Jejunum (tissue), 1 donor: ENCODE measurements around a stretch of chr2.

DNA sequence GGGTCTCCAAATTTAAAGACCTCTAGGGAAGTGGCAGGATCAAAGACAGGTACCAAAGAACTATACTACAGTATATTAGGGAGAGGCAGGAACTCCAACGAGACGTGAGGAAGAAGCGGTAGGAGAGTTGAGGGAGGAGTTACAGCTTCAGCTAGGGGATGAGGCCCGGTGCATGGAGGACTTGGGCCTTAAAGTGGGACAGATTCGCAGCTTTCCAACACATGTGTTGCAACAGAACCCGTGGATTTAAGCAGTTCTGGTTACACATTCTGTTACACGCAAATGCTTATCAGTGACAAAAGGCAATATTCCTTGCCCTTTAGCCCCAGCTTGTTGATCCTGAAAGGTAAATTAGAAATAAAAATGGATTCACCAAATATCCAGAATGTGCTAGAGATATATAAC is 7.4 kb upstream of the PRKCE start:
- PRO-cap = no peak

DNA sequence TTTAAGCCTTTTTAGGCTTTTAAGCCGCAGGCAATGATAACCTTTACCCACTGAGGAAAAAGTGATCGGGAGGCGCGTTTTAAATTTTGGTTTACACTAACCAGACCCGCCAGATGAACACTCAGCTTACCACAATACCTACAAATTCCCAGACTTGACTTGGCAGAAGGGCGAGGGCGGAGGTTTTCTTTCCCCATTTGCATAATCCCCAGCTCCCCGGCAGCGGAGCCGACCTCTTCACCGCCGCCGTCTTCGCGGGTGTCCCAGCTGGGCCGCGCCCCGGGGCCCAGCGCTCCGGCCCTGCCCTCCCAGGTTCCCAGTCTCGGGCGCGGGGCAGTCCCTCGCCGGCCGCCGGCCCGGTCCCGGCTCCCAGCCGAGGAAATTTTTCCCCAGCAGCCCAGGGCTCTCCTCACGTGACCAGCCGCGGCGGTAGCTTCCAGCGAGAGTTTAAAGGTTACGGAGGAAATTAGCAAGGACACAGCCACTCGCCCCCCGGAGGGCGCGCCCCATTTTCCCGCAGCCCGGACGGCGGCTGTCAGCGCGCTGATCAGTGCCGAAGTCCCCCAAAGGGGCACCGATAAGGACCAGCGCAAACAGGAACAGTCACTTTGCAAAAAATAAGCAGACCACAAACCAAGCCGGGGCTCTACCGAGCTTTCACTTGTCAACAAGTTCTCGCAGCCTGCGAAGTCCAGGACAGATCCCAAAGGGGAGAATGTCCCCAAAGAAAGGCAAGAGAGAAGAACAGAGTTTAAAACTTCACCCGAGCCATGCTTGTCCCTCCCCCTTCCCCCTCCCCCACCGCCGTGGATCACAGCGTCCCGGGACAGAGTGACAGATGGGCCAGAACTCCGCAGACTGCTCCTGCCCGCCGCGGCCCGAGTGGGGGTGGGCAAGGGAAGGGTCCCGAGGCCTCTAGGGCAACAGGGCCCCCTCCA is 1.4 kb upstream of the PRKCE start:
- PRO-cap = bidirectional peak, plus-strand start at position 319 of the sequence, minus-strand start at position 260 of the sequence; bidirectional peak, plus-strand start at position 829 of the sequence, minus-strand start at position 837 of the sequence

- PRO-cap = no peak
Observed at GRCh38 chr2:45684510-45685406, 33.3 kb downstream of the PRKCE start.

DNA sequence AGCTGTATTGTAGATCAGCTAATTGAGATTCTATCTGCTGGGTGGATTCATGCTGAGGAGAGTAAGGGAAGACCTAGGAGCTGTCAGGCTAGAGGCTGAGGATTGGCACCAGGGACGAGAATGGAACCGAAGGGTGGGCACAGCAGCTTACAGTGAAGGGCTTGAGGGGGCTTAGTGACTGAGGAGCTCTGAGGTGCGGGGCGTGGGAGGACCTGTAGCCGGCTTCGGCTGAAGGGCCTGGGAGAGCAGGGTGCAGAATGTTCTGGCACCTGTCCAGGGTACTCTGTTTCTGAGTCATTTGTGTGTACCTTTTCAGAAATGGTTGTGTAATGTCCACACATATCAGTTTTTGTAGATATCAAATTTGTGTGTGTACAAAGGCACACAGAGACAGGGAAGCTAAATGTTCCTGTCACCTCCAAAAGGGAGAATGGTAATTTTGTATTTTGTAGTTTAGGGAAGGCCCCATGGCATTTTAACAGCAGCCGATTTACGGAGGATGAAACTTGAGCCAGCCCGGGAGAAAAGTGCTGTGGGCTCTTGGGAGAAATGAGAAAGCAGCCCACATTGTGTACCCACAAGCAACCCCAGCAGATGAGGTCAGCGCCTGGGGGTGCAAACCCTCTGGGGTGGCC is 170.5 kb downstream of the PRKCE start:
- PRO-cap = no peak

DNA sequence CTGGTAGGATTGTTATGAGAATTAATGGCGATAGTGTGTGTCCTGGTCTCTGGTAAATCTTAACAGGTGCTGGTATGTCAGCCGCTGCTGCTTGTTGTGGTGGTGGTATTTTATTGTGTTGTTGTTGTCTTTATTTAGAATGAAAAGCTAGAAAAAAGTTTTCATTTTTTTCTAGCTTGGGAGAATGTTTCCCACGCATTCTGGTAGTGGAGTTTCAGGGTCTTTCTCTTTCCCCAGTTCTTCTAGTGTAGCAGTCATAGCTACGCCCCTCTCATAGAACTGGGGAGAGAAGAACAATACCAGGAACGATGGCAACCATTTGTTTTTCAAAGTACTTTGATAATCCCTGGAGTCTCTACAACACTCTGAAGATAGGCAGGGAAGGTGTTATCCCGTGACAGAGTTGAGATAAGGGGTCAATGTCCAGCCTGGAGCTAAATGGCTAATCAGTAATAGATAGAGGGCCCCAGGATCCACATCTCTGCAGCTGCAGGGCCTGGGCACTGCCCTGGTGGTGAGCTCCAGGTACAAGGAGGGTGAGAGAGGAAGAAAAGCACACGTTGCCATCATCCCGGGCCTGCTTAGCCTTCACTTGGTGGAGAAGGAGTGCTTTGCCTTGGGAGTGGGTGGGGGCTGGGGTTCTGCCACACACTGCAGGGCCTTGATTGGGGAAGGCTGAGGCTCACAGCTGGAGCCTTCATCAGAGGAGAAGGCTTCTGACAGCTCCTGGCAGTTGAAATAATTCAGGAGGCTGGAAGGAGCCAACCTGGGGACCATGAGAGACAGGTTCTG is 260.6 kb downstream of the PRKCE start:
- PRO-cap = no peak

- PRO-cap = no peak
Observed at GRCh38 chr2:45916714-45917272, 265.3 kb downstream of the PRKCE start.

GRCh38 chr2:45926575-45927453 is 275.3 kb downstream of the PRKCE start:
- PRO-cap = no peak

- PRO-cap = no peak
Observed at GRCh38 chr2:45936020-45936790, 284.7 kb downstream of the PRKCE start.

- PRO-cap = no peak
Observed at GRCh38 chr2:46097583-46098288, 199.5 kb upstream of the EPAS1 start.

GRCh38 chr2:46239677-46240234 is 57.5 kb upstream of the EPAS1 start:
- PRO-cap = no peak

- PRO-cap = no peak
Observed at GRCh38 chr2:46348631-46348841, 51.3 kb downstream of the EPAS1 start.

DNA sequence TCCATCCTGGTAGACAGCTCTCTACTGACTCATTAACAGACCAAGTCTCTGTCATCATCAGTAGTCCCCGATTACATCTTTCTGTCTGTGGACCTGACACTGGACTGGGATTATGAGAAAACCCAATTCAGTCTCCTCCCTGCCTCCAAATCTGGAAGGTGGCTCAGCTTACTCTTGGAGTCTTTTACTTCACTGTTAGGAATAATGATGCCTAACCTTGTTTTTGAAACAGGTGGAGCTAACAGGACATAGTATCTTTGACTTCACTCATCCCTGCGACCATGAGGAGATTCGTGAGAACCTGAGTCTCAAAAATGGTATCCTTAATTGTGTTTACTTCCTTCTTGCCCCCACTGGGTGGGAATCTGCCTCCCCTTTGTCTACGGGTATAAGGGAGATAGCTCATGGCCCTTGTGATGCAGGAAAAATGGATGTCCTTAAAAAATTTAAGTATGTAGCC is 59.3 kb downstream of the EPAS1 start:
- PRO-cap = no peak

GRCh38 chr2:46428635-46429499 is 113.4 kb upstream of the RHOQ start:
- PRO-cap = no peak

GRCh38 chr2:46554171-46555107 is 12.1 kb upstream of the ATP6V1E2 start:
- PRO-cap = no peak

DNA sequence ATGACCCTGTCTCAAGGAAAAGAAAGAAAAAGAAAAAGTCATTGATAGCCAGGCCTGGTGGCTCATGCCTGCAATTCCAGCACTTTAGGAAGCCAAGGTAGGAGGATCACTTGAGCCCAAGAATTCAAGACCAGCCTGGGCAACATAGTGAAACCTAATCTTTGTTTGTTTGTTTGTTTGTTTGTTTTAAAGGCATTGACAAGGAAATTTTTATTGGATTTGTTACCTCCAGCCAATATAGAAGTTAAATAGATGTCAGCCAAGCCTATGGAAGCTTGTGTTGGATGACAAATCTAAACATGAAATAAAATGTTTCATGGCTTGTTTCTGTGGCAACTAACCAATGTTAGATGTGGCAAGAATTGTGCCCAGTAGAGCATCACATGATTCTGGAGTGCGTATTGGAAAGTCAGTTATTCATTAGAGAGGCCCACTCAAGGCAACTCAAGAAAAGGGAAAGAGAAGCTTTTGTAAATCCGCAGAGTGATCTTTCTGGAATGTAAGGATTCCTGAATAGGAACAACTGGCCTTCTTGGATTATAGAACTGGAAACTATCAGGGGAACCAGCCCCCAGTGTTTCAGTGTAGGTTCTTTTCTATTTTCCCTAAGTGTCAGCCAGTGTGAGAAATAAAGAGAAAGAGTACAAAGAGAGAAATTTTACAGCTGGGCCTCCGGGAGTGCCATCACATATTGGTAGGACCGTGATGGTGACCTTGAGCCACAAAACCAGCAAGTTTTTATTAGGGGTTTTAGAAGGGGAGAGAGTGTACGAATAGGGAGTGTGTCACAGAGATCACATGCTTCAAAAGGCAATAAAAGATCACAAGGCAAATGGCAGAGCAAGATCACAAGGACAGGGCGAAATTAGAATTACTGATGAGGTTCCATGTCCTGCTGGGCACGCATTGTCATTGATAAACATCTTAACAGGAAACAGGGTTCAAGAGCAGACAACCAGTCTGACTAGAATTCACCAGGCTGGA is 25.3 kb downstream of the CRIPT start:
- PRO-cap = no peak

- PRO-cap = no peak
Observed at GRCh38 chr2:46706353-46707041, 7.4 kb downstream of the SOCS5 start.

GRCh38 chr2:46737881-46738373 is 38.8 kb downstream of the SOCS5 start:
- PRO-cap = no peak

- PRO-cap = no peak
Observed at GRCh38 chr2:46818106-46818335, 97.6 kb downstream of the MCFD2 start.

DNA sequence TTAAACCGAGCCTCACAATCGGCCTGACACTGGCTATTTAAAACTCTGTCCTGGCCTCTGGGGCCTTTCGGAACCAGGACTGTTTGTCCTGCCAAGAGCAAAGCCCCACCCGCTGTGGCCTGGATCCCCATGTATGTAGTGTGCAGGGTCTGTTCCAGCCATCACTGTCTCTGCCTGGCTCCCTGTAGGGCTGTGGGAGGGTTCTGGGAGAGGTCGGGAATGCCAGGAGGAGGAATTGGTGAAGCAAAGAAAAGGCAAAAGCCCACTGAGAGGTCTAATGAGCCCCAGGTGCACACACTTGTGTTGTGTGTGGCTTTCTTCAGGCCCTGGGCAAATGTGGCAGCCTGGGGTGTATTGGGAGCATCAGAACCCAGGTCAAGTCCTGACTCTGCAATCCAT is 97.3 kb downstream of the MCFD2 start:
- PRO-cap = no peak

- PRO-cap = no peak
Observed at GRCh38 chr2:46846923-46847697, 68.5 kb downstream of the MCFD2 start.